LHCN-M2 (cell line): Measurements from ENCODE around the gene CDK8.

- RAMPAGE, long total RNA: no peak
Observed at GRCh38 chr13:26012025-26012868, 39.6 kb downstream of the SHISA2 start.

GRCh38 chr13:26050400-26051119 lies 1.3 kb downstream of the SHISA2 start:
- RAMPAGE, long total RNA: no peak

DNA sequence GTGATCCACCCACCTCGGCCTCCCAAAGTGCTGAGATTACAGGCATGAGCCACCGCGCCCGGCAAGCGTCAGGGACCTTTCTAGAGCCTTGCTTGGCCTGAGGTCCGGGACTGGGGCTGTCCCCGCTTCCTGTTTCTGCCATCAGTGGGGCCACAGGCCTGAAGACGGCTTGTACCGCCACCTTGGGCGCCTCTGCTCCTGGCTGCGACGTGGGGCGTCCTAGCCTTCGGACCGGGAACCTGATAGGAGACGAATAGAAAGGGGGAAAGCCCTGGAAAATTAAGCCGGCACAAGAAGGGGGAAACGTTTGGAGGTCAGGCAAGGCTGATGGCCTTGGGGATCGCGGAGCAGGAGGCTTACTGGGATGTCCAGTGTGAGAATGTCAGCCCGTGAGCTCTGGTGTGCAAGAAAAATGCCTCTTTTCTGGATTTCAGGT lies 35.1 kb downstream of the RNF6 start:
- RAMPAGE, long total RNA: no peak

GRCh38 chr13:26253517-26254572 lies at the start of gene CDK8:
Gene CDK8, plus strand, starts transcription at chr13:26254129.
- RAMPAGE, long total RNA: no peak

DNA sequence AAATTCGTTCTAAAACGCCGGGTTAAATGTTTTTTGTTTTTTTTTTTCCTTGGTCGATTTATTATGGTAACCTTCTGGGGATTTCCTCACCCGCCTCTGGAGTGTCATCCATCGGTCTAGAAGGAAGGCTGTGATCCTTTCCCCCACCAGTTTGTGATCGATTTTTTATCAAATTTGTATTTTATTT lies 1.0 kb downstream of the CDK8 start:
- RAMPAGE, long total RNA: no peak

DNA sequence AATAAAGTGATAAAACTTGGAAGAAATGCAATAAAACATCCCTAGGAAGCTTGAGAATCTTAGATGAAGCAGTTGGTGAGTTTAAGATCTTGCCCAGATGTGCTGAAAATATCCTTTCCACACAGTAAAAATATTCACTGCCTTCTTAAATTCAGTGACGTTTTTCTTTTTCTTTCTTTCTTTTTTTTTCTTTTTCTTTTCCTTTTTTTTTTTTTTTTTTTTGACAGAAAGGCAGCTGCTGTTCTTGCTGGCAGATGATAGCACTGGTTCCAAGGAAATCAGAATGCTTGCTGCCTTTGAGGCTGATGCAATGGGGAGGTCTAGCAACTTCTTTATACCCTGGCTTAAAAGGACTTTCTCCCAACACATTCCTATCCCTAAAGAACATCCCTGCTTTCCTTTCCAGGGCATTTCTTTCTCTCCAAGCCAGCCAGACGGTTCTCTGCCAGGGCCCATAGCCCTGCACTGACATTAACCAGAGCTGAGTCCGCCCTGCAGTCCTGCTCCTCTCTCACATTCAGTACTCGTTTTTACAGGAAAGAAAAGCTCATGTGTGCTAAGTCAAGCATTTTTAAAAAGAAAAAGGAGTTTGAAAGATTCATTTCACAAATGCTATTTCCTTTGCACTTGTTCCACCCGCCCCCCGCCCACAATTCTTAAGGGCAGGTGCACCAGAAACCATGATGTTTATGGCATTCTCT lies 133.9 kb upstream of the WASF3 start:
- RAMPAGE, long total RNA: no peak

DNA sequence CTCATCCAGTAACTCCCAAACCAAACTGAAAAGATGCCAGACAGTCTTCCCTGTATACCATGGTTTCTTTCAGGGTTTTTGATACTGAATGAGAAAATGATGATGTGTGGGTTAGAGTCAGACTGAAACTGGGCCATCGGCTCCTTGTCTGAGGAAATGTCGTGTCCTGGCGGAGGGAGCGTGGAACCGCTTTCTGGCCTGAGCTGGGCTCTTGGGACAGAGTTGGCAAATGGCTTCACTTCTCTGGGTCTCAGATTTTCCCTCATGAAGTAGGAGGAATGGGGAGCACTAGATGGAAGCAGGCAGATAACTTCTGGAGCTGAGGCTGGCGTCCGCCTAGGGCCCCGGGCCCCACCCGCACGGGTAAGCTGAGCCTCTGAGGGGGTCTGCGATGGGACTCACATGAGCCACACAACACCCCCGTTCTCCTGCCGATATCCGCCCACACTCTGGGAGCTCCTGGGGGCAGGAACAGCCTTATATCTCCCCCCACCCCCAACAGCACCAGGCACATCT lies 133.3 kb upstream of the WASF3 start:
- RAMPAGE, long total RNA: no peak

DNA sequence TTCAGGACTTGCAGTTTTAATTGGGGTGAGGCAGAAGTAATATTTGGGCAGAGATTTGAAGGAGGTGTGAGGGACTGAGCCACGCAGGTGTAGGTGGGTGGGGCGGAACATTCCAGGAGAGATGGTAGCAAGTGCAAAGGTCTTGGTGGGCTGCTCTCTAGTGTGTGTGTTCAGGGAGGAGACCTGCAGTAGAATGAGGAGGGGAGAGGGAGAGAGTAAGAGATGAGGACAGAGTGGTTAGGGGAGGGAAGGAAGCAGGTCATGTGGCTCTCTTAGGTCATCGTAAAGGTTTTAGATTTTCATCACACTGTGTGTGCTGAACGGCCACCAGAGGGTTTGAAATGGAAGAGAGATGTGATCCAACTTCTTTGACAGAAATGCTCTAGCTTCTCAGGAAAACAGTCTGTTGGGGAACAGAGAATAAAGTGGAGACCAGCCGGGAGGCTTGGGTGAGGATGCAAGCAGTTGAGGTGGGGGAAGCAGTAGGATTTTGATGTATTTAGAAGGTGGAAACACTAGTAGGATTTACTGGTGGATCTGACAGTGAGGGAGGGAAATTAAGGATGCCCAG lies 33.5 kb downstream of the WASF3 start:
- RAMPAGE, long total RNA: no peak

GRCh38 chr13:27034338-27035375 lies 137.0 kb downstream of the USP12 start:
- RAMPAGE, long total RNA: no peak

- RAMPAGE, long total RNA: no peak
Observed at GRCh38 chr13:27149273-27150025, 22.2 kb downstream of the USP12 start.

DNA sequence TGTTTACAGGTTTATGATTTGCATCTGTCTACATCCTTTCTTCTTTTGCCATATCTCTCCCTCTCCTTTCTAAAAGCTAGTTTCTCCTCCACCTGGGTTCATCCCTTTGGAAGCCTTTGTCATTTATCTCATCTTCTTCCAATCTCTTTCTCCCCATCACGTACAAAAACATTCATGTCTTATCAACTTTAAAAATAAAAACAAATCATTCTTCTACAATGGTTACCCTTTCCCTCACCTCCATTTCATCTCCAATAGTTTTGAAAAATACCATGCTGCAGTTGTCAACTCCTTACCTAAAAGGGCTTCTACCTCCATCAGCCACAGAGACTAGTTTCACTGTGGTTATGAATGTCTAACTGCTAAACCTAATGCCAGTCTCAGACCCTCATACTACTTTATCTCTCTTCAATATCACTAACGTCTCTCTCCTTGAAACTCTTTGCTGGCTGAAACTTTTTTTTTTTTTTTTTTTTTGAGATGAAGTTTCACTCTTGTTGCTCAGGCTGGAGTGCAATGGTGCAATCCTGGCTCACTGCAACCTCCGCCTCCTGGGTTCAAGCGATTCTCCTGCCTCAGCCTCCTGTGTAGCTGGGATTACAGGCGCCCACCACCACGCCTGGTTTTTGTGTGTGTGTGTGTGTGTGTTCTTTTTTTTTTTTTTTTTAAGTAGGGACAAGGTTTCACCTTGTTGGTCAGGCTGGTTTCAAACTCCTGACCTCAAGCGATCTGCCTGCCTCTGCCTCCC lies 27.0 kb downstream of the LNX2 start:
- RAMPAGE, long total RNA: no peak

DNA sequence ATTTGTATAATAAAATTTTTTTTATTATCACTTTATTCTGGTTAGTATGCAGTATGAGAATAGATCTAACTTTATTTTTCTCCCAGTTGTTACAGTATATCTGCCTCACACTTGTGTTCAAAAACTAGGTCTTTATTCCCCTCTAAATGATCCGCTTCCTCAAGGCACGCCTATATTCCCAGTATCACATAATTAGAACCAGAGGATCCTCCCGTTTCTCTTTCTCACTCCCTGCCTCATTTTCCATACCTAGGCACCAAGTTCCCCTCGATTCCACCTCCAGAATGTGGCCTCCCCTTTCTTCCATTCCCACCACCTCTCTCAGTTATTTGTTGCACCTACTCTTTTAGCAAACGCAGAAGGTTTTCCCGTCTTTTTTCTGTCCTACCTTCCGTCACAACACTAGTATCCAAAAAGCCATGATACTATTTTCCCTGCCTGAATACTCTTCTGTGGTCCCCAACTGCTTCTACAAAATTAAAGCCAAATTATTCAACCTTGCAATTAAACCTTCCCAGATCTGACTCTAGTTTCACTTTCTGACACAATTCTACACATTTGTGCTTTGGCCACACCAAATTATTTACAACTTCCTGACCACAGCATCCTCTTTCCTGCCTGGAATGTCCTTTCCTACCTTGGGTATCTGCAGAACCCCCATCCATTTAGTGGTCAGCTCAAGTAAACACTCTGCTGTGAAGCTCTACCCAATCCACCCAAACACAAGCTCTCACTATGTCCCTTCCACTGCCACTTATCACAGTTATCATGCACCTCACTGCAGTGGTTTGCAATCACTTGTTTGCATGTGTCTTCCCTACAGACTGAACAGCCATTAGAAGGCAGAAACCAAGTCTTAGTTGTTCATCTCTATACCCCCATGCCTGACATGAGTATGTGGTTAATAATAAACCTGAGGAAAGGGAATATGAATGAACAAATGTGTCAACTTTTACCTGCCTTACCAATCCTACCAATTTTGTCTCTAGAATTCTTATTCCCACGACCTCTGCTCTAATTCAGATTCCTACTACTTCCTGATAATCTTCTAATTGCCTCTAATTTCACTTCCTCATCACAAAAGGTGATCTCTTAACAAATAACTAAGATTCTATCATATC lies 25.4 kb downstream of the LNX2 start:
- RAMPAGE, long total RNA: no peak

DNA sequence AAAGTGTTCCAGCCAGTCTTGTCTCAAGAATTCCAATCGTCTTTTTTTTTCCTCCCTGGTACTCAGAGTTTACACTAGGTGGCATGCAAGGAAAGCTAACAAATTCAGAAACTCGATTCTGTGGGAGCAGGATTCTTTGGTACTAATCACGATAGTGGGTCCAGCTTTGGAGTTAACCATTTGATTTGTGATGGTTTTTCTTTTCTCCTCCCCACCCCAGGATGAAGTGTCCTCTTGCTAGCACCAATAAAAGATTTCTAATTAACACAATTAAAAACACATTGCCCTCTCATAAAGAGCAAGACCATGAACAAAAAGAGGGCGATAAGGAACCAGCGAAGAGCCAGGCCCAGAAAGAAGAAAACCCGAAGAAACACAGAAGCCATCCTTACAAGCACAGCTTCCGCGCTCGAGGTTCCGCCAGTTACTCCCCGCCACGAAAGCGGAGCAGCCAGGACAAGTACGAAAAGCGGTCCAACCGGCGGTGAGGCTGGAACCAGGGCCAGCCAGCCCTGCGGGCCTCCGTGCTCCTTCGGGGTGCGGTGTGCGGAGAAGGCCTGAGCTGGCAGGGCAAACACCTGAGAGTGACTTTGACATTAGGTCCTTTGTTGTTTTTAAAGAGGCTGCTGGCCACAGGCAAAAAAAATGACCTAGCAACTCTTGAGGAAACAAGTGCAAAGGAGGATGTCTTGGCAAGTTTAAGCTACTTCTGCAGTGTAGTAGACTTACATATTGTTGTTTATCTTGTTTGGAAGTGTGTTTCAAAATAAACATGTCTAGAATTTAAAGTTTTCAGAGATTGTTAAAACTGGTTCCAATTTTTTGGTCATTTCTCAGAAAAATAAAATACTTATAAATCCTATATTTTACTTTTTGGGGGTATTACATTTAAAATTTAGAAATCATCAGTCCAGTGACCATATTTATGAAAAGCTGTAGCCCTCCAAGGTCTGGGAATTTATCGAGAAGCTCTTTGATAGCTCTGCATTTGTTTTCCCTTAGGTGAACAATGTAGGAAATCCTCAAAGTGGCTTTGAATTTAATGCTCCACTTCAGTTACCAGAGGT lies 44.1 kb downstream of the POLR1D start:
- RAMPAGE, long total RNA: no peak

DNA sequence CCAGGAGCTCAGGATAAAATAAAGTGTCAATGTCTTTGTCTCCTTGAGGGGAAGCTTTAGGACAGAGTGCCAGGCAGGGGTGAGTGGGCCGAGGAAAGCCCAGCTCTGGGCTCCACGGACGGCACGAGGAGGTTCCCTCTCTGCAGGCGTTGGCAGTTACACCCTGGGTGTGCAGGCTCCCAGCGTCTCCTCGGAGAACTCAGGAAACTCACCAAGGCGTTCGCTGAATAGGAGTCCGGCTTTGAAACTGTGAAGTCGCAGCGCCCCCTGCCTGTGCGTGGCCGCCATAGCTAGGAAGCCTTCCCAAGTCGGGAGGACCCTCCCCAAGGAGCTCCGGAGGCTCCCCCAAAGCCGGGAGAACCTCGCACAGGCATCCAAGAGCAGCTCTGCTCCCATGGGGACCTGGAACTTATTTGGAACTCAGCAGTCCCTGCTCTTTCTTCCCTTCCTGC lies 34.2 kb downstream of the GSX1 start:
- RAMPAGE, long total RNA: no peak

GRCh38 chr13:27853172-27853648 lies 60.9 kb downstream of the GSX1 start:
- RAMPAGE, long total RNA: no peak

- RAMPAGE, long total RNA: no peak
Observed at GRCh38 chr13:27868784-27869137, 51.0 kb upstream of the PDX1 start.

DNA sequence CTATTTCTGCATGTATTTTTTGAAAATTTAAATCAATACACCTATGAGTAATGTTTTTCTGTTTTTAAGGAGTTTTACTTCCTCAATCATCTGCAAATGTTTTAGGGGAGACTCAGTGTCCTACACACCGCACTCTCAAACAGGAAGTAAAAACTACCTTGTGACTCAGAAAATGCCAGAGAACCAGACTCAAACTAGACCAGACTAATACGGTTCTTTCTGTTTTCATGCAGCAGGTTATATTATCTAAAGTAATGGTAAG lies 52.6 kb downstream of the FLT3 start:
- RAMPAGE, long total RNA: no peak

DNA sequence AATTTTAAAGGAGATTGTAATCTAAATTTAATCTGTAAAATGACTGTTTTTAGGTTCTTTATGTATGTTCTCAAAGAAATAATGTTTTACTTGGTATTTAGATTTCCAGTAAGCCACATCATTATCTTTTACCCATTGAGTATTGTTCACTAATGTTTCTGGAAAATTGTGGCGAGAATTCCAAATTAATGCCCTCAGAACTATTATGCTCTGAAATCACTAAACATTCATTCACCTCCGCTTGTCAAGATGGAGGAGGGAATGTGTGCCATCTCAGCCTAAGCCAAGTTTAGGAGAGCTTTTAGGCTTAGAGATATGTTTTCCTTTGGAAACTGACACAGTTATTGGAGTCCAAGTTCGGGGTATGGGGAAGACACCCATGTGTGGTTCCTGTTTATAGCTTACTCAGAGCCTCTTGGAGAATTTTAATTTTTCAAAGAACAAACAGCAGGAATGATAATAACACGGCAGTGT lies 44.9 kb downstream of the PAN3 start:
- RAMPAGE, long total RNA: no peak

DNA sequence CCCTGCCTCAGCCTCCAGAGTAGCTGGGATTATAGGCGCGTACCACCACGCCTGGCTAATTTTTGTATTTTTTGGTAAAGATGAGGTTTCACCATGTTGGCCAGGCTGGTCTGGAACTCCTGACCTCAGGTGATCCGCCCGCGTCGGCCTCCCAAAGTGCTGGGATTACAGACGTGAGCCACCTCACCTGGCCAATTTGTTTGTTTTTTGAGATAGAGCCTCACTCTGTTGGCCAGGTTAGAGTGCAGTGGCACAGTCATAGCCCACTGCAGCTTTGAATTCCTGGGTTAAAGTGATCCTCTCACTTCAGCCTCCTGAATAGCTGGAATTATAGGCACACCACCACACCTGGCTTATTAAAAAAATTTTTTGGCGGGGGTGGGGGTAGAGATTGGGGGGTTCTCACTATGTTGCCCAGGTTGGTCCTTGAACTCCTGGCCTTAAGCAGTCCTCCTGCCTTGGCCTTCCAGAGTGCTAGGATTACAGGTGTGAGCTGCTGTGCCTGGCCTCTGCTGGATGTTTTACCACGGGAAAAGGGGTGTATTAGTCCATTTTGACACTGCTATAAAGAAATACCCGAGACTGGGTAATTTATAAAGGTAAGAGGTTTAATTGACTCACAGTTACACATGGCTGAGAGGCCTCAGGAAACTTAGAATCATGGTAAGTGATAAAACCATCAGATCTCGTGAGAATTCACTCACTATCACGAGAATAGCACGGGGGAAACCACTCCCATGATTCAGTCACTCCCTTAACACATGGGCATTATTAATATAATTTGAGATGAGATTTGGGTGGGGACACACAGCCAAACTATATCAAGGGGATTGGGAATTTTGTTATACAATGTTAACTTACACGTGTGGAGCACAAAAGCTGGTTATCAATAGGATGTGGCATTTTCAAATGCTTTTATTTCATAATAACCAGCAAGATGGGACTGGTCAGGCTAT lies 52.0 kb downstream of the PAN3 start:
- RAMPAGE, long total RNA: no peak

GRCh38 chr13:28467991-28468332 lies 27.0 kb downstream of the FLT1 start:
- RAMPAGE, long total RNA: no peak